Hematopoietic multipotent progenitor cell (in vitro differentiated cells): Measurements from ENCODE around the genes MGAT4B, MRNIP, MAPK9 and TRIM41.

DNA sequence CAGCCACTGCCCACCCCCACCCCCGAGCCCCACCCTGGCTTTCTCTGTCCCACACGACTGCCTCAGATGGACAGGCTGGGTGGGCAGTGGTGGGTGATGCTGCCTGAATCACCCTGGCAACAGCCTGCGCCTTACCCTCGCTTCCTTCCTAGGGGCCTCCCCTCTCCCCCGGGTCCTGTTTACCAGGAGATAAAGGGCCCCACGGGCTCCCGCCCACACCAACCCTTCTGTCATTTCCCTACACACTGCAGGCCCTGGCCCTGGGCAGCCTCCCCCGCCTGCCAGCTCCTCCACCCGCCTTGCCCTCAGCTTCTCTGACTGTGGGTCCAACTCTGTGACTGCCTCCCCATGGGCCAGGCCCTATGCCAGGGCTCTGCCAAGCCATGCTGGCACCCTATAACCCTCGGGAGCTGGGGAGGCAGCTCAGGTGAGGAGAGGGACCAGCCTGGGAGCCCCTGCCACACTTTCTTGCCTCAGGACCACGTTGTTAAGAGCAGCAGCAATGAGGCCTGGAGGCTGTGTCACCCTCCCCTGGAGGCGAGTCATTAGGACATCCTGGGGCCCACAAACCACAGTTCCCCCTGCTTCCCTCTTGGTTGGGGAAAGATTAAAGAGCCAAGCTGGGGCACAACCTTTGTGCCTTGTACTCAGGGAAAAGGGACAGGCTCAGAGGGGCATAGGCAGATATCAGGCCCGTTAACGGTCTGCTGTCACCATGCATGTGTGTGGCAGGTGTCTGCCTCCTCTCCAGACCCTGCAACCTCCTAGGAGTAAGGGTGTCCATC lies 2.9 kb downstream of the MGAT4B start:
- CAGE, long polyA plus RNA: no peak

GRCh38 chr5:179806149-179807246 lies at the start of gene MGAT4B:
Gene MGAT4B (minus strand): TSS chr5:179806866.
- CAGE, long polyA plus RNA: no peak

DNA sequence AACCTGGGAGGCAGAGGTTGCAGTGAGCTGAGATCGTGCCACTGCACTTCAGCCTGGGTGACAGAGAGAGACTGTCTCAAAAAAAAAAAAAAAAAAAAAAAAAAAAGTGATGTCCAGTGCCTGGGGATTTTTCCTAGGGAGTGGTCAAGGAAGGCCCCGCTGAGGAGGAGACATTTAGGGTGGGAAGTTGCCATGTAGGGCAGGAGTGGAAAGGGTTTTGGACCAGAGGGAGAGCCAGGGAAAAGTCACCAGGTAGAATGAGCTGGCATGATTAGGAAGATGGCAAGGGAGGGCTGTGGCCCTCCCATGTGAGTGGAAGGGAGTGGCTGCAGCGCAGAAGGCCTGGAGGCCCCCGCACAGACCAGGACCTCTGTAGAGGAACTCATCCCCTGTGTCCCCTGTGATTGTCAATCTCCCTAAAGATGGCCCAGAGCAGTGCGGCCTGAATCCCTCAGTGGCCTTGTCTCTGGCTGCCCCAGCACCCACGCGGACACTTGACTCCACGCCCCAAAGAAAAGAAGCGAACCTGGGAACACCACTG lies 2.7 kb upstream of the SQSTM1 start:
- CAGE, long polyA plus RNA: no peak

- CAGE, long polyA plus RNA: no peak
Observed at GRCh38 chr5:179839187-179840201, 18.8 kb downstream of the SQSTM1 start.

DNA sequence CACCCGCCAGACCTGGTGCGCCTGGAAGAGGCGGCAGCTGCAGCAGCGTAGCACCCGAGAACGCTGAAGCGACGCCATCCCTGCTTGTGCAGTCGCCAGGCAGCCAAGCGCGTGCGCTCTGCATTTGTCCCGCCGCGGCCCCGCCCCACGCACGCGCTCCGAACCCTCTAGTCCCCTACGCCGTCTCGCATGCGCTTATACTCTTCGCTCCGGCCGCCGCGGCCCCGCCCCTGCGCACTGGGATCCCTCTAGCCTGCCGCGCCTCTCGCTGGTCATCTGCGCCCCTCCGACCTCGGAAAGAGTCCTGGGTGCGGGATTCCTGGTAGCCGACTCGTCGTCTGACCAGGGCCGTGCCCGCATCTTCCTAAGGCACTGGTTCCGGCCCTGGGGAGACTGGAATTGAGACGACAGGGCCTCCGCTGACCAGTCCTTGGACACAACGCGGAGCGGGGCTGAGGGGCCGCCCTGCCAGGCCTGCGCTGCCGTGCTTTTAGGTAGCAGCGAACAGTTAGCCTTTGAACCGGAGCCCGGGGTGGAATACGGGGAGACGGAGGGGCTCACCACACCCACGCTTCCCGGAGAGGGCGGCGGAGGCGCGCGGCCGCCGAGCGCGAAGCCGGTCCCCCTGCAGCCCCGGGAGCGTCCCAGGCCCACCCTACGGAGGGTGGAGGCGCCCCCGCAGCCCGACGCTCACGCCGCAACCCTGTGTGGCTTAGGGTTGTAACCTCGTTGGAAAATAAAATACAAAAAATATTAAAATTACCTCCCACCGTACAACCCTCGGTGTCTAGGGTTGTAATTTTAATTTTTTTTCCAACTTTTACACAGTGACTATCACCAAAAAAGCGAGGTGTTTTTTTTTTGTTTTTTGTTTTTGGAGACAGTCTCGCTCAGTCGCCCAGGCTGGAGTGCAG lies at the start of gene MRNIP:
TSS of gene MRNIP (minus strand) at position 99 of the 914 bp plus-strand sequence.
- CAGE, long polyA plus RNA: no peak

GRCh38 chr5:179923355-179923579 lies 15.6 kb upstream of the TBC1D9B start:
- CAGE, long polyA plus RNA: no peak

GRCh38 chr5:180028387-180028876 lies 43.1 kb downstream of the RNF130 start:
- CAGE, long polyA plus RNA: no peak

DNA sequence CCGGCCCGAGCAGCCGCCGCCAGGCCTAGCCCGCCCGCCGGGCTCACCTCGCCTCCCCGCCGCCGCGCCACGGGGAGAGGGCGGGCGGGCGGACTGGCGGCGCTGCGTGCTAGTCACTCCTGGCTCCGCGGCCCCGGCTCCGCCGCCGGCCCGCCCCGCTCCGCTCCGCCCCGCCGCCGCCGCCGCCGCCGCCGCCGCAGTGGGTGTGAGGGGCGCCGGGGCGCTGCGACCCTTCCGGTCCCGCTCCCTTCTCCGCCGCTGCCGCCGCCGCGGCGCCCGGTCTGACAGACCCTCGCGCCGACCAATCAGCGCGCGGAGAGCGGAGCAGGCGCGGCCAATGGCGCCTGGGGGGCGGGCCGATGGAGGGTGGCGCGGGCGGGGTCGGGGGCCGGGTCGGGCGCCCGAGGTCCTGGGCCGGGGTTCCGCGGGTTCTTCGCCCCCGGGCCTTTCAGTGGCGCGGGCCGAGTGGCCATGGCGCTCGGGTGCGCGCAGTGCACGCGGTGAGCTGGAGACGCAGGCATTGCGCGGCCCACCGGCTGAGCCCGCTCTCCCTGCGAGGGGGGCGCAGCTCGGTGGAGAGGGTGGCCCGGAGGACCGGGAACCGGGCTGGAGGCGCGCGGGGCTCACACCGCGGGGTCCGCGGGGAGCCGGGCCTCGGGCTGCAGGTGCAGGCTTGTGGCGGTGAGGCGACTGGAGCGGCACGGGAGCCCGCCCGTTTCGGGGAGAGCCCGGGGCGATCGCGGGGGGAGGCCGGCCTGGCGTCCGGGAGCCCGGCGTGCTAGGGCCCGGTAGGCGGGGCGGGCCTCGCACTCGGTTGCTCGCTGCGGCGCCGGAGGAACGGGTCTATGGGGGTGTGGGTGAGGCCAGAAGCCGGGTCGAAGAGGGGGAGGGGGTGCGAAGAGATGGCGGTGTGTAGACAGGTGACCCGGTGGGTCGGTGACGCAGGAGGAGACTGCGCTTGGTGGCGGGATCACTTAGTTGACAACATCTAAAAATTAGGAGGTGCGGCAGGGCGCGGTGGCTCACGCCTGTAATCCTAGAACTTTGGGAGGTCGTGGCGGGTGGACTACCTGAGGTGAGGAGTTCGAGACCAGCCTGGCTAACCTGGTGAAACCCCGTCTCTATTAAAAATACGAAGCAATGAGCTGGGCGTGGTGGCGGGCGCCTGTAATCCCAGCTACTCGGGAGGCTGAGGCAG lies at the start of gene MAPK9:
TSS of gene MAPK9 (minus strand) at position 283 of the 1,198 bp plus-strand sequence.
- CAGE, long polyA plus RNA: start-site peak on the plus strand centred at position 434 of the sequence, 18 bp wide, 25 reads

GRCh38 chr5:180783392-180783806 lies 19.2 kb downstream of the MGAT1 start:
- CAGE, long polyA plus RNA: no peak

DNA sequence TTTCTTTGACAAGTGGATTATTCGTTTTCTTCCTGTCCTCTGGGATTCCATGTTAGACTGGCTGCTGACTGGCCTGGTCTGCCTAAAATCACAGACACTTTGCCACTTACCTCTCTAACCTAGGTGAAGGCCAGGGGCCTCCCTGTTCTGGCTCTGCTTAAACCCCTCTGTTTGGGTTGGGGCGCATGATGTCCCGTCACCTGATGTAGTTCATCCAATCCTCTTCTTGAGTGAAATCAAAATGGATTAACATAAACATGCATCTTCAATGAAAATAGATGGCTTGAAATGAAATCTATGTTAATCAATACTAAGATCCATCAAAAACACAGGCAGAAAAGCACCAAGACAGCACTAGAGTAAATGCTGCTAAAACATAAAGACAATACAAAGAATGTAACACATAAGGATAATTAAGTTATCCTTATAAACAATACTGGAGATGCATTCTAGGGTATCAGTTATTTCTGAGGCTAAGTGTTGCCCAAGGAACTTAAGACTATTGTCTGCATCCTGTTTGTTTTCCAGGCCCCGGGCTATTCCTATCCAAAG lies 5.0 kb downstream of the ZFP62 start:
- CAGE, long polyA plus RNA: no peak

- CAGE, long polyA plus RNA: no peak
Observed at GRCh38 chr5:180873507-180874184, 12.6 kb upstream of the ZFP62 start.

- CAGE, long polyA plus RNA: start-site peak on the plus strand at chr5:181223278-181223319, 33 reads
Observed at GRCh38 chr5:181222965-181223416, at the start of gene TRIM41. Gene TRIM41 (plus strand): TSS chr5:181223281.

DNA sequence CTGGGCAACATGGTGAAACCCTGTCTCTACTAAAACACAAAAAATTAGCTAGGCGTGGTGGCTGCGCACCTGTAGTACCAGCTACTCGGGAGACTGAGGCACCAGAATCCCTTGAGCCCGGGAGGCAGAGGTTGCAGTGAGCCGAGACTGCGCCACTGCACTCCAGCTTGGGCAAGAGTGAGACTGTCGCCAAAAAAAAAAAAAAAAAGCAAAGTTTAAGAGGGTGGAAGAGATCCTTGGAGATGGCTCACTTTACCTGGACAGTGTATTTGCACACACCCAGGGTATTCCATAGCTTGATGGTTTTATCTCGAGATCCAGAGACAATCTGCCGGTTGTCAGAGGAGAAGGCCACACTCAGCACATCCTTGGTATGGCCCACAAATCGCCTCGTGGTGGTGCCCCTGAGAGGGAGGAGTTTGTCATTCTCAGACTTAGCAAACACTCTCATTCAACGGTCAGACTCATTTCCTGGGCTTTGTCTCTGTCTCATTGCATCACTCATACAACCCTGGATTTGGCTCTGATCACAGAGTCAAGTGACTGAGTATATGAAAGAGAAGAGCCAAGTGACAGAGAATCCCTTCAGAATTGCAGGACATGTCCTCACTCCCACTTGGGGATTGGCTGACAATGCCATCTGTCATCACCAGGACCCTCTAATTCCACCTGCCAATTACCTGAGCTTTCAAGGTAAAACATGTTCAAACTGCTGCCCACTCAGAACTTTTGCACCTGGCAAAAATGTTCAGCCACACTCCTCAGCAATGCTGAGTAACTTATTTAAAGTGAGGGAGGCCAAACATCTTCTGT lies 2.3 kb downstream of the RACK1 start:
- CAGE, long polyA plus RNA: start-site peak on the minus strand centred at position 334 of the sequence, 144 bp wide, 1,541 reads

DNA sequence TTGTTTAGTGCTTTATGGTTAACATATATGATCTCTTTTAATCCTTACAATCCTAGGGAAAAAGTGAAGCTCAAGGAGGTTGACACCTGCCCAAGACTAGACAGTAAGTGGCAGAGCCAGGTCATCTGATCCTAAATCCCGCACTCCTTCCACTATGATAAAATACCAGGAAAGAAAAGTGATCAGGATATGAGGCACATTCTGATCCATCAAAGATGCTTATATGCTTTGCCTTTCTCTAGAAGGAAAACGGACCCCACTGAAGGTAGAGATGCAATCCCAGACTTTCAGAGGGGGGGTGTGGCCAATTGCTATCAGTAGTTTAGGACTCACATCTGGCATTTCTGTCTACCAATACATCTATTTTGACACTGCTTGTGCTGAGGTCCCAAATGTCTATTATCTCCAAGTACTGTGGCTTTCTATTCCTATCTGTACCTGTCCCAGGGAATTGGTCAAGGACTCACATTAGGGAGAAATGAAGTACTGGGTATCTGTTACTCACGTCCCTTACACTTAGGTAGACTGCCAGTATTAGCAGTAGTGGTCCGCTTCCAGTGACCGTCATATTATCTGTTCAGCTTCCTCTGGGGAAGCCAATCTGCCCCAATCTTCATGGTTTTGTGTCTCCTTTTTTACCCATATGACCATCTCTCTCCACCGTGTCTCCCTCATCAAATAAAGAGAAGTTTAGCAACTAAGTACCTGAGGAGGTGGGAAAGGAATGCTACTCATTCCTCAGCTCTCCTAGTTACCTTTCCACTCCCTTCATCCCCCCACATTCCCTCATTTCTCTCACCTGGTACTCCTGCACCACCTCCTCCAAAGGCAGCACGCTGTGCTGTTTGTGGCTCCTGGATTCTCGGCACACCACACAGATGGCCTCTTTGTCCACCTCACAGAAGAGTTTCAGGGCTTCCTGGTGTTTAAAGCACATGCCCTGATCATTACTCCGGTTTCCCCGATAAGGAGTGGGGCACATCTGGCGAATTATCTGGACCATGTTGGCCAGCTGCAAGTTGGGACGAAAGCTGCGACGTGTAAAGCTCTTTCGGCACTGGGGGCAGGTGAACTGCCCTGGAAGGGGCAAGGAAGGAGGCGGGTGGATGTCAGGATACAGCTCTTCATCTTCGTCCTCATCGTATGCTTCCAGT lies 1.4 kb downstream of the TRIM52 start:
- CAGE, long polyA plus RNA: no peak